OVCAR3 (cell line): ENCODE results near the gene TMEM131.

DNA sequence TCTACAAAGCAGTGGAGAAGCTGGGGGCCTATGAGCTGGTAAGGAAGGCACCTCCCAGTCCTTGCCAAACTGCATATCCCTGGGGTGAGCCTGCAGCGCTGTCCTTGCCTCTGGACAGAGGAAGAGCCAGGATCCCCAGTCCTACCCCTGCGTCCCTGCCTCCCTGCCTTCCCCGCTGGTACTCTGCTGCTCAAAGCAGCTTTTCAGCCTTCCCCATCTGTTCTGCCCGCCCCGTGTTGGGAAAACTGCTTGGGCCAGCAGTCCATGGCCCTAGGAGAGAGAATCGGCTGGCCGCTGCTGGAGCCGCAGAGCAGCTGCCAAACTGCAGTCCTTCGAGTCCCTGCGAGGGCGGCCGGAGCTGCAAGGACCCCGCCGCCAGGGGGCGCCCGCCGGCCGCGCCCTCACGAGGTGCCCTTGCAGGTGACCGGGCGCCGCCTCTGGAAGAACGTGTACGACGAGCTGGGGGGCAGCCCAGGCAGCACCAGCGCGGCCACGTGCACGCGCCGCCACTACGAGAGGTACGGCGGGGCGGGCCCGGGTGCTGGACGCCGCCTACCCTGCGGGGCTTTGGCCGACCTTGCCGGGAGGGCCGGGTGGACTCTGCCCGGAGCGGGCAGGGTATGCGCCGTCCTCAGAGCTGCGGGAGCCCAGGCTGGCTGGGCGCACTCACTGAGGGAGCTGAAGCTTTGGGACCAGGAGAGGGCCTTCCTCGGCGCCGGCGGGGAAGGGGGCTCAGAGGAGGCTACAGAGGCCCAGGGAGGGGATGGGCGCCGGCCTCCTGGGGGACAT, 13.4 kb downstream of the ARID5A start:
- RRBS = 92% methylated on average over 21 of the region's 55 CpGs

GRCh38 chr2:96747331-96747668, 7.4 kb upstream of the LMAN2L start:
- RRBS = no CpG with 5 or more reads among the region's 3 CpGs

GRCh38 chr2:96759347-96759948, 1.3 kb upstream of the CNNM4 start:
- RRBS = no CpG with 5 or more reads among the region's 6 CpGs

- RRBS = 40% methylated on average over 1 of the region's 8 CpGs
Measured at GRCh38 chr2:96762891-96763304, 2.2 kb downstream of the CNNM4 start.

GRCh38 chr2:96767920-96768741, 7.4 kb downstream of the CNNM4 start:
- RRBS = no CpG with 5 or more reads among the region's 16 CpGs

- RRBS = 97% methylated on average over 3 of the region's 20 CpGs
Measured at GRCh38 chr2:96809376-96810448, 6.4 kb upstream of the CNNM3 start.

- RRBS = no CpG with 5 or more reads among the region's 13 CpGs
Measured at GRCh38 chr2:96842299-96843251, 1.2 kb downstream of the ANKRD23 start.

GRCh38 chr2:97050014-97050393, 44.7 kb downstream of the FAHD2B start:
- RRBS = no CpG with 5 or more reads among the region's 2 CpGs

GRCh38 chr2:97541677-97542058, 48.0 kb downstream of the ANKRD36B start:
- RRBS = no CpG with 5 or more reads among the region's 5 CpGs

- RRBS = no CpG with 5 or more reads among the region's 8 CpGs
Measured at GRCh38 chr2:97549135-97549895, 40.4 kb downstream of the ANKRD36B start.

GRCh38 chr2:97760203-97760487, 46.8 kb downstream of the ZAP70 start:
- RRBS = no CpG with 5 or more reads among the region's 4 CpGs

- RRBS = no CpG with 5 or more reads among the region's 1 CpG
Measured at GRCh38 chr2:97815140-97815497, 101.7 kb downstream of the ZAP70 start.

GRCh38 chr2:97832744-97833498, 119.5 kb downstream of the ZAP70 start:
- RRBS = no CpG with 5 or more reads among the region's 3 CpGs

GRCh38 chr2:97995760-97996476, at the start of gene TMEM131:
TSS of gene TMEM131 (minus strand) at chr2:97995948.
- RRBS = no CpG with 5 or more reads among the region's 80 CpGs

DNA sequence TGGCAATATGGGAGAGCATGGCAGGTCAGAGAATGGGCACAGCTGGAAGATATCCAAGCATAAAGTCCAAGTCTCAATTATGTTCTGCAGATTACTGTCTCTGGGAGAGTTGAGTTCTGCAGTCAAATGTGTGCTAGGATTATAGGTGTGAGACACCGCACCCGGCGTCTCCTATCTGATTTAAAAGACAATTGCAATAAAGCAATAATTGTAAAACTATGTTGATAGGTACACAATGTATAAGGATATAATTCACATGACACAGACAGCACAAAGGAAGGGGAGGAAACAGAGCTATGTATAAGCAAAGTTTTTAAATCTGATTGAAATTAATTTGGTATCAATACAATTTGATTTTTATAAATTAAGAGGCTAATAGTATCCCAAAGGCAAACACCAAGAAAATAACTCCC, 21.6 kb upstream of the TMEM131 start:
- RRBS = no CpG with 5 or more reads among the region's 3 CpGs

DNA sequence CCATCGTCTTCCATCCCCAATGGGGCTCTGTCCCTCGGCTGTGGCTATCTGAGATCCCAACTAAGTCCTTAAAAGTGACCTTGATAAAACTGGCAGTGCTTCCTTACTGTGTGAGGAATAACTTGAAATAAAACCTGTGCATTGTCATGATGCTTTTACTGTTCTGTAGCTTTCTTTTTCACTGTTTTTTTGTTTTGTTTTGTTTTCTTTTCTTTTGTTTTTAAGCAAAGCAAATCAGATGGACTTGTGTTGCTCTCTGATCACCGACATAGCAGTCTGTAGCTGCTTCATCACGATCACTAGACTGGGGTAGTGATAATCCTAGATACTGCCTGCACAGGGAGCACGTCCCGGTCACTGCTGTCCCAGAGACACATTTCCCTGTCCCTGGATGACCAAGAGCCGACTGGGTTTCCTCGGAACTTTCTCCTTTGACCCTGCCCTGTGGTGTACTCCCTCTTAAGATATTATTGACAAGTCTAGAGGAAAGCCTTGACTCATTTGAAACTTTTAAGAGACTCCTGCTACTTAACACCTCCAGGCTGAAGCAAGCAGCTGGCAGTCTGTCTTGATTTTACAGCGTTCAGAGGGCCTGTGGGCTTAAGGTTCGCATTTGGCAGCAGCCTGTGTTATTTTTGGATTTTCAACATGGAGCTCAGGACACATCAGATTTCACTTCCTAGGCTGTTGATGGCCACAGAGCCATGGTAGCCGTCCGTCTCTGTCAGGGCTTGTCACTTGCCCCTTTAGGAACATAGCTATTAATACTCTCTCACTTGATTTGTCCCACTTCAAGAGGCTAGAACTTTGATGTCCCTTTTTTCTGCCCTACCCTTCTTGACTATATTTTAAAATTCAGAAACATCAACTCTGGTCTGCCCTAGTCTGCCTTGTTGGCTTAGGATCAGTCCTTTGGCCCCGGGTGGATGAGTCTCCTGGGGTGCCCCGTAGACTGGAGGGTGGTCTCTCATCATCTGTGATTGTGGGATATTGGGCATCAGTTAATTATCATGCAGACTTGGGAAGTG, 73.5 kb downstream of the VWA3B start:
- RRBS = no CpG with 5 or more reads among the region's 14 CpGs

GRCh38 chr2:98295277-98295798, 50.9 kb upstream of the CNGA3 start:
- RRBS = no CpG with 5 or more reads among the region's 6 CpGs

DNA sequence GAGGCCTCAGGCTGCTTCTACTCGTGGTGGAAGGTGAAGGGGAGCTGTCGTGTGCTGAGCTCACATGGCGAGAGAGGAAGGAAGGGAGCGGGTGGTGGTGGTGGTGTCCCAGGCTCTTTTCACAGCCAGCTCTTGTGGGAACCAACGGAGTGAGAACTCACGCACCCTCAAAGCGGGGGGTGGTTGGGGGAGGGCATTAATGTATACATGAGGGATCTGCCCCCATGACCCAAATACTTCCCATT, 22.3 kb downstream of the INPP4A start:
- RRBS = no CpG with 5 or more reads among the region's 7 CpGs

GRCh38 chr2:98479222-98479802, 34.7 kb downstream of the INPP4A start:
- RRBS = no CpG with 5 or more reads among the region's 7 CpGs

- RRBS = no CpG with 5 or more reads among the region's 7 CpGs
Measured at GRCh38 chr2:98505252-98505866, 60.7 kb downstream of the INPP4A start.